ENCODE data around the genes FAM117A and PDK2.

DNA sequence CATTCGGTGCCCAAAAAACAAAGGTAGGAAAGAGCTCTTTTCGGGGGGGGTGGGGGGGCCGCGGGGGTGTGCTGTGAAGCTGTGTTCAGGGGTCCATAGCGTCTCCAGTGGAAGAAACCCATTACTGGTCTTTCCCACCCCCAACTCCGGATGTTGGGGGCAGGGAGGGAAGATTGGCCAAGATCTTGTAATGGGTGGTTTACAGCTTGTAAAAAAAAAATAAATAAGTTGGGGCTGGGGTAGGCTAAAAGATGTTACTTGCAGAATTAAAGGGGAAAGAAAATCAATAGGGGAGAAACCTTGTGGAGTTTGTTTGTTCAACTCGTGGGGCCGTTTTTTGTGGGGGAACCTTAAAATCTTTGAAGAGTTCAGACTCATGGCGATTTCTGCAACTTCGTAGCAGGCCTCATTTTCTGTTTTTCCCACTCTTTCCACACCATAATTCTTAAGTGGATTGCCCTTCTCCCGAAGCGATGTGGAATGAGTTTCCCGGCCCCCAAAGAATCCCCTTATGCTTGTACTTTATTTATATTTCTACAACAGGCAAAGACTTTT, 2.0 kb downstream of the IGF2BP1 start:
- PRO-cap = bidirectional peak, plus-strand start at position 121 of the sequence, minus-strand start at position 106 of the sequence

GRCh38 chr17:49126283-49126537, 6.4 kb upstream of the B4GALNT2 start:
- PRO-cap = no peak

DNA sequence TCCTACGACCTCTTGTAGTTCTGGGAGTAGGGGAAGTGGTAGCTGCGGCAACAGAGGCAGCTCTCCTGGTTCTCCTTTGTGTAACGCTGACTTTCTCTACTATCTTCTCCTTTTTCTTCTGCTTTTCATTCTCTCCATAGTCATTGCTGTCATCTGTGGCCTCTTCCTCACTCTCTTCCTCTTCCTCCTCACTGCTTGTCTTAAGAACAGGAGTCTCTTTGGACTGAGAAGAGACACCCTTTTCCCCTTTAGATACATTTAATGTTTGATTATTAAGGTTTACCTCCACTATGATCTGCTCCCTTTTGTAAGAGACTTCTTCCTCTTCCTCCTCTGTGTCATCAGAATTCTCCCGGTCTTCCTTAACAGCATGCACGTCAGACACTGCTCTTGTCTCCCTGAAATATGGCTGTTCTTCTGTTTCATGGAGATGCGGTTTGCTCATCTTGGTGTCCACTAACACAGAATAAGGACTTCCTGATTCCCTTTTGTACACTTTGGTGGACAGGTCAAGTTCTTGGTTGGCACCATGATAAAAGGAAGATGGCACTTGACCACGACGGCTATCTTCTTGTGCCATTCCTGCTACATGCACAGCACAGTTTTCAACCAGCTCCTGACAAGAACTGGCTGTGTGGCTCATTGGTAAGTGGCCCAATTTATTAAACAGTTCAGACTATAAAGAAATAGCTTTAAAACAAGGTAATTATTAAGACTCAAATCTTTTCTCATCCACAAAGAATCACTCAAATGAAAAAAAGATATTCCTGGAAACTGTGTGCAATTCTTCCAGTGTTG, 44.8 kb downstream of the ZNF652 start:
- PRO-cap = no peak

GRCh38 chr17:49366635-49367034, 4.6 kb upstream of the ZNF652 start:
- PRO-cap = no peak

- PRO-cap = unidirectional peak, plus-strand start at chr17:49371355; bidirectional peak, plus-strand start at chr17:49371766, minus-strand start at chr17:49371652
Measured at GRCh38 chr17:49371120-49371971, 9.3 kb upstream of the ZNF652 start.

- PRO-cap = no peak
Measured at GRCh38 chr17:49404812-49405171, 9.9 kb downstream of the PHB1 start.

DNA sequence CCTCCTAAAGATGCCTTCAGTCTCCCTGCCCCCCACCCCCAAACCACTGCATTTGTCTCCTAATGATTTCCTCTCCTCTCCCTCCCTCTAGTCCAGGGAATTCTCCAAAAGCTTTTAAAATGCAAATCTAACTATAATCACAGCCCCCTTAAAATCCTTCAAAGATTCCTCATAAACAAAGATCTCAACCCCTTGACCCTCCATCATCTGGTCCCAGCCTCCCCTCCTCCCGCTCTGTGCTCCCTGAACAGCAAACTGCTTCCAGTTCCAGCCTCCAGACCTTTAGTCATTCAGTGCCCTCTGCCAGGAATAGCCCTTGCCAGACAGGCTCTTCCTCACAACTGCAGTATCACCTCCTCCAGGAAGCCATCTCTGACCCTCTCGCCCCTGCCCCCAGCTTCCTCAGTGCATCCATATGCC, 2.3 kb upstream of the NXPH3 start:
- PRO-cap = no peak

GRCh38 chr17:49576590-49577102, 975 bp downstream of the NXPH3 start:
- PRO-cap = unidirectional peak, plus-strand start at chr17:49576815

GRCh38 chr17:49700408-49701586, 7.0 kb downstream of the SLC35B1 start:
- PRO-cap = no peak

GRCh38 chr17:49707115-49707527, 643 bp downstream of the SLC35B1 start:
- PRO-cap = bidirectional peak, plus-strand start at chr17:49707640, minus-strand start at chr17:49707397

- PRO-cap = no peak
Measured at GRCh38 chr17:49708631-49709410, 1.1 kb upstream of the SLC35B1 start.

DNA sequence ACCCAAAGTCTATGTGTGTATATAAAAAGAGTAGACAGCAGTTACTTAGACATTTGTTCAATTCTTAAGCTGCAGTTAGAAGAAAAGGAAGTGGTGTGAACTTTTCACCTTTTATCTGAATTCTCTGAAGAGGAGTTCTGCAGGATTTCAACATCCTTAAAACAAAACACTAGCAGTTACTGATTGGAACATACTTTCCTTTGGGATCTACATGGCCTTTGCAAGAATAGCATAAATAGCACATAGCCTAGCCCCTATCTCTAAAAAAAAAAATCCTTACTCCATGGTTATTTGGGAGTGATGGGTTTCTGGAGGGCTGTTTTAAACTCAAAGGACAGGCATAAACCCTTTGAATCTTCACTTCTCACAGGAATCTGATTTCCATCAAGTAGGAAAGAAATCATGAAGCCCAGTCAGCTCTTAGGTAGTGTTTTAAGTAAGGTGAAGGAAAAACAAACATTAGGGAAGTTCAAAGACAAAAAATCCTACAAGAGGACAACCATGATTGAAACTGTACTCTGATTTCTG, 21.5 kb downstream of the FAM117A start:
- PRO-cap = no peak

DNA sequence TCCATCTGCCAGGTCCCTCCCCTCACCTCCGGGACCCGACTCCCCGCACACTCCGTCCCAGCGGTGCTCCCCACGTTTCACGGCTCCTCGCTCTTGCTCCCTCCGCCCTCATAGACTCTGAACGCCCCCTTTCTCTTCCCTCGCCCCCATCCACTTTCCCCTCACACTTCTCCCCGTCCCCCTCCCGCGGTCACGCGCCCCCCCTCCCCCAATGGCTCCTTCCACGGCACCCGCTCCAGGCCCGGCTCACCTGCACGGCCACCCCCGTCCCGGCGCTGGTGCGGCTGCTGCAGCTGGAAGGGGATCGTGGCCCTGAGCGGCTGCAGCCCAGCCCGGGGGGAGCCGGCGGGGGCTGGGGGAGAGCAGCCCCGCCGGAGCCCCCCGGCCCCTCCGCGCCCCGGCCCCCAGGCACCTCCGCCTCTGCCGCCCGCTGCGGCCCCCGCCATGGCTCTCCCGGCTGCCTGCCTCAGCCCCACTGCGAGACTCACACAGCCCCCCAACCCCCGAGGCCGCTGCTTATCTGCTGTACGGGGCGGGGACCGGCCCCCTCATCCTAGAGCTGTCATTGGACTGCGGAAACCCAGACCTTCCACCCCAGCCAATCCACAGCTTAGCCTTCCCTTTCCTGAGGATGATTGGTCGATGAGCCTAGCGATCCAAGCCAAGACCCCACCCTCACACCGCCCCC, at the start of gene FAM117A:
Gene FAM117A (minus strand): TSS at position 490 of the 688 bp plus-strand sequence.
- PRO-cap = bidirectional peak, plus-strand start at position 46 of the sequence, minus-strand start outside the sequence; unidirectional peak, minus-strand start at position 271 of the sequence; unidirectional peak, minus-strand start at position 306 of the sequence; bidirectional peak, plus-strand start outside the sequence, minus-strand start at position 490 of the sequence

DNA sequence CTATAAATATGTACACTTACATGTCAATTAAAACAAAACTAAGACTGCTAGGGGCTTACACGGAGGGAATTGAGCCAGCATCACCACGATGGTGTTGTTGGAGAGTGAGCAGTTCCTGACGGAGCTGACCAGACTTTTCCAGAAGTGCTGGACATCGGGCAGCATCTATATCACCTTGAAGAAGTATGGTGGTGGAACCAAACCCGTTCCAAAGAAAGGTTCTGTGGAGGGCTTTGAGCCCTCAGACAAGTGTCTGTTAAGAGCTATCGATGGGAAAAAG, 6.7 kb downstream of the KAT7 start:
- PRO-cap = no peak

- PRO-cap = bidirectional peak, plus-strand start at chr17:49981023, minus-strand start at chr17:49980842
Measured at GRCh38 chr17:49980610-49981187, 11.7 kb downstream of the DLX4 start.

DNA sequence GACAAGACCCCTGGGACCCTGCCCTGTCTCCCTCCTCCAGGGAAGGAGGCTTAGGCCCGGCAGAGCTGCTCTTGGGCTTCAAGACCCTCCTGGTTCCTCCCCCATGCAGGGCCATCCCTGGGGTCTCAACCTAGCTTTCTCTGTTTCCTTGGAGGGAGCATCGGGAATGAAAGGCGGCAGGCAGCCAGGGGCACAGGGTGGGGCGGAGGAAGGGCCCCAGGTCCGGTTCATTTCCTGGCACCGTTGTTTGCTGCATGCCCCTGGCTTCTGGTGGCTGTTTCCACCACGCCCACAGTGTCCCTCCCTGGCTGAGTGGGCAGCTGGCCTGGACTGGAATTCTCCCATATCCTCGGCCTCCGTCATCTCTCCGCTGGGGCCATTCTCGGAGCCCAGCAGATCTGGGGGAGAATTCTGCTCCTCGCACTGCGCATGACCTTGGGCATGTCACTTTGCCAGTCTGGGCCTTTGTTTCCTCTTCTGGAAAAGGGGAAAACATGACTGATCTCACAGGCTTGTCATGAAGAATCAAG, 12.2 kb upstream of the ITGA3 start:
- PRO-cap = no peak

DNA sequence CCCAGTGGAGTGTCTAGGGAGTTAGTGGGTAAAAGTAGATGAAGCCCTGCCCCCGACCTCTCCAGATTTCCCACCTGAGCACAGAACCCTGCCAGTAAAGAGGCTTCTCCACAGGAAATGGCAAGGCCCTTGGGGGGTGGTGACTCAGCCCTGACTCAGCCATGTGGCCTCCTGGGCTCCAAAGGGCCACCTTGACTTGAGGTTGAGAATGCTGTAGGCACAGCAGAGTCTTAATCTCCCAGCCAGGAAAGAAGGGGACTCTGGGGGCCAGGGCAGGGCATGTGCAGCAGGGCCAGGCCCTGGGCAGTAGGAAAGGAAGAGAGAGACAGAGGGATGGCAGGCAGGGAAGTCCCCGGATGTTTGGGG, 4.9 kb upstream of the ITGA3 start:
- PRO-cap = unidirectional peak, plus-strand start at position 225 of the sequence; unidirectional peak, plus-strand start at position 280 of the sequence

- PRO-cap = no peak
Measured at GRCh38 chr17:50087536-50088064, 7.6 kb upstream of the PDK2 start.

DNA sequence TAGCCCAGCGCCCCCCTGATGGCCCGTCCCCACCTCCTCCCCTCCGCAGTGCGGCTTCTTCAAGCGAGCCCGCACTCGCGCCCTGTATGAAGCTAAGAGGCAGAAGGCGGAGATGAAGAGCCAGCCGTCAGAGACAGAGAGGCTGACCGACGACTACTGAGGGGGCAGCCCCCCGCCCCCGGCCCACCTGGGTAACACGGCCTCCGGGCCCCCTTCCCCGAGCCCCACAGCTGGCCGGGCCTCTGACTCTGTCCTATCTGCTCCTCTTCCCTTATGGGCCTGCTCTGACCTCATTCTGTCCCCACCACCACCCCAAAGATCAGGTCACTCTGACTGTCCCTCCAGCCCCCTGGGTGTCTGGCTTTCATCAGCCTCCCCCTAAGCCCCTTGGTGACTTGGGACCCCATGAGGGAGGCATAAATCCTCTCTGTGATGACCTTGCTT, 7.0 kb upstream of the PDK2 start:
- PRO-cap = no peak

GRCh38 chr17:50094613-50095856, at the start of gene PDK2:
PDK2 (plus strand) TSS chr17:50095351.
- PRO-cap = unidirectional peak, plus-strand start at chr17:50095323

All from H9 (cell line).